ENCODE data around the gene DISP1.

DNA sequence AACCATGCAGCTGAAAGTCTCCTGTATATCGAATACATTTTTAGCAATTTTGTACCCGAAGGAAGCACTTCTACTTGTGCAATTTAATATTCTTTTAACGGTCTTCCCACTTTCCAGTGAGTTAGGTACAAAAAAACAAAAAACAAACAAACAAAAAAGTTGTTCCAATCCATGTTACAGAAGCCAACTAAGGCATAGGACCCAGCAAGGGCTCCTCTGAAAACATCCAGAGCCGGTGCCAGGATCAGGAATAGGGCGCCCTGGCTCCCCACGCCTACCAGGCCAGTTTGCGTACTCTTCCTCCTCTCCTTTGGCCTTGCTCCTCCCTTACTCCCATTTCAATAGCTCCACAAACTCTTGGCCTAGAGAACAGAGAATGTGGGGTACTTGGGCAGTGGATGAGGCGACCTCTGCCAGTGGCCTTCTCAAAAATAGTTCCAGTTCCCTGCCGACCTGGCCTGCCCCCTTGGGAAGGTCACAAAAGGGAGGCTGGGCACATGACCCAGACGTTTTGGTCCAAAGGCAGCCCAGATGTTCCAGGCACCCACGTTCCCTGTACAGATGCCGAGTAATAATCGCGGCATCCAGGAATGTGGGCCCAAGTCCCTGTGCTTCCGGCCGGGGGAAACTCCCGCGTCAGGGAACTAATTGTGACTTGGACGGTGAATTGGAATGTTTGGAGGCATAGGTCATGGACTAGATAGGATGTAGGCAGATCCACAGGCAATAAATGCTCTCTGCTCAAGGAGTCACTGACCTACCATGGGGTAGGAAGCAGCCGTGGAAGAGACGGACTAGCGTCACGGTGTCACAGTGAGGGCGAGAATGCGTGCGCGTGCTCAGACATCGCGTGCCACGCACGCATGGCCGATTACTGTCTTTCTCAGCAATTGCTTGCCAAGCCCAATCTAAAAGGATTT lies 178.6 kb downstream of the DUSP10 start:
- PRO-cap: no peak

DNA sequence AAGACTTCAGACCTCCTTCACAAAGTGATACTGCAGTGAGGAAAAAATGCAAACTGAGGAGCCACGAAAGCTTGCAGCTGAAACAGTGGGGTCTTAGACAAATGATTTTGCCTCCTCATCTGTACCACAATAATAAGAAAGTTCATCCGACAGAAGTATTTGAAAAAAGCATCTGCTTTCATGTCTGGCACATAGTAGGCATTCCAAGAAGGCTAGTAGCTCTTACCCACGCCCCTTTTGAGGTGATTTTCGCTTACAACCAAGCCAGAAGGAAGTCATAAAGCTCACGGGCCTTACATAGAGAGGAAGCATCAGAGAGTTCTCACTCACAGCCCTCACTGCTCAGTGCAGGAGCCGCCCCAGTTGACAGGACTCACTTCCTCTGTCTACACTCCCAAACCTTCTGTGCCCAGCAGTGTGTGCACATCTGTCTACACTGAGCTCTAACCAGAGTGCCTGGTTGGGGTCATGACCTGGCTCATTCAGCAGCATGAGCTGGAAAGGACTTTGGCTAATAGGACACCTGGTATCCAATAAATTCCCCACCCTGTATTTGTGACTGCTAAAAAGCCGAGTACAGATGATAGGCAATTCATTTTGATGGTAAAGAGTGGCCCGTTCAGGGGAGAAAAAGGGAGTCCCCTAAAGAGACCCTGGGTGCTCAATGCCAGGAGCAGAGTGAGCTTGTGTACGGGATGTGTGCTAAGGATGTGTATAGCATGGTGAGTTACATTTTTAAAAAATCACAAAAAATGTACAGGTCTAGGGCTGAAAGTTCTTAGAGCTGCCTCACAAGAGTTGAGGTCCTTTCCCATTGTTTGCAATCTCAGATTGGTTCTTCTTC lies 36.8 kb upstream of the DUSP10 start:
- PRO-cap: no peak

DNA sequence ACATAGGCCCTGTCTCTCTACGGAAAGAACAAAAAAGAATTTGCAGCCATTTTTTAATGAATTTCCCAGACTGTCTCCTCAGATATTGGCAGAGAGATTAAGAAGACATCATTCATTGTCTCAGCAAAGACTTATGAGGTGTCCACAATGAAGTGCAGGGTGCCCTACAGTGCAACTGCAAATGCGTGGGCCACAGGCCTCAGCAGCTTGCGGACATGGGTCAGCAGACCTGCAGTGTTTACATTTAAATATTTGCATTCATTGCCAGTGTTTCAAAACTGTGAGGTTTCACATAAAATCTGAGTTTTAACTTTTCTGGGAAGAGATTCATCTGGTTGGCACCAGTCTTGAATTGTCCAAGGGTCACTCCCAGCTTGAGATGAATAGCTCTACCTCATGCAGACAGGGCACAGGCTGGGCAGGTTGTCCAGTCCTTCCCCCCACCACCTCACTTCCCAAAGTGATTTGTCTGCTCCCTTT lies 286.8 kb upstream of the DUSP10 start:
- PRO-cap: no peak

DNA sequence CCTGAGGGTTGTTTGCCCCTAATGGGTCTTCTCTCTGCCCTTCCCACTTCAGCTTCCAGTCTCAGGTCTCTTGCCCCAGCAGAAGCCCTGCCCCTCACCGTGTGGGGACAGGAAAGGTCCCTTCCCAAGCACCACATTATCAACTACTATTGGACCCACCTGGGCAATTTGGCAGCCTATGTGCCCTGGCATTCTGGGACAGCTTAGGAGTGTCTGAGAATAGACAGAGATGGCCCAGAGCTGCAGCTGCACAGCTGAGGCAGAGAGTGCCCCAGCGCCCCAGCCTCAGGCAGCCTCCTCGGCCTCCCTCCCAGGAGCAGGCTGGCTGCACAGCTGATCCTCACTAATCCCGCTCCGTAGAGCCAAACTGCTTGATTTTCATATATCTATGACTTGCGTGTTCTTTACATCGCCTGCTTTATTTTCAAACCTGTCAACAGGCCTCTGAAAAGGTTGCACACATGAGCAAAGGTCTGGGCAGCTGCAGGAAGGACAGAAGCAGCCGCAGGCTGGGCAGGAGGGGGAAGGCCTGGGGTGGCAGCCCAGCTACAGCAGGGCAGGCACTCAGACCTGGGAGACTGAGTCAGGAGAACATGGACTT lies 301.5 kb upstream of the DUSP10 start:
- PRO-cap: no peak

GRCh38 chr1:222044124-222044543 lies 302.2 kb upstream of the DUSP10 start:
- PRO-cap: no peak

DNA sequence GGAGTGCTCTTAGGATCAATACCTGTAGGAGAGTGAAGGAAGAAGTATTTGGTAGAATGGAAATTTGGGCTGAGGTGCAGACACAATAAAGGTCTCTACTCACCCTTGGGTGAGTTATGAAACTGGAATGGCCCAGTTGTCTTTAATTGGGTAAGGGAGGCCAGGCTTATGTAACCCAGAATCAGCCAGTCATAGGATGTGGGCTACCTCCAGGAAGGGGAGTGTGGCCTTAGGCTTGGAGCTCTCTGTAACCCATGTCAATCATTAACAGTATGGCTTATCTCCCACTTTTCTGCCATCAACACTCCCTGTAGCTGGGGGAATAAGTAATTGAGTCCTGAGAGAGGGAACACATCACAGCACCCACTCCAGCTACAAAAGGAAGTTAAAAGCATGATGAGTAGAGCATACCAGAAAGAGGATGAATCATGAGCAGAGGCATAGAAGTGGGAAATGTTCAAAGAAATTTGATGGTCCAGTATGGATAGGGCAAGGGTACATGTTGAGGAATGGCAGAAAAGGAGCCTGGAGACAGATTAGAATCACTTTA lies 327.0 kb upstream of the DUSP10 start:
- PRO-cap: no peak

GRCh38 chr1:222266223-222266783 lies 281.6 kb downstream of the HHIPL2 start:
- PRO-cap: no peak

- PRO-cap: no peak
These were observed 4.8 kb downstream of the MIA3 start for GRCh38 chr1:222622753-222623000.

GRCh38 chr1:222627925-222628774 lies 10.3 kb downstream of the MIA3 start:
- PRO-cap: no peak

DNA sequence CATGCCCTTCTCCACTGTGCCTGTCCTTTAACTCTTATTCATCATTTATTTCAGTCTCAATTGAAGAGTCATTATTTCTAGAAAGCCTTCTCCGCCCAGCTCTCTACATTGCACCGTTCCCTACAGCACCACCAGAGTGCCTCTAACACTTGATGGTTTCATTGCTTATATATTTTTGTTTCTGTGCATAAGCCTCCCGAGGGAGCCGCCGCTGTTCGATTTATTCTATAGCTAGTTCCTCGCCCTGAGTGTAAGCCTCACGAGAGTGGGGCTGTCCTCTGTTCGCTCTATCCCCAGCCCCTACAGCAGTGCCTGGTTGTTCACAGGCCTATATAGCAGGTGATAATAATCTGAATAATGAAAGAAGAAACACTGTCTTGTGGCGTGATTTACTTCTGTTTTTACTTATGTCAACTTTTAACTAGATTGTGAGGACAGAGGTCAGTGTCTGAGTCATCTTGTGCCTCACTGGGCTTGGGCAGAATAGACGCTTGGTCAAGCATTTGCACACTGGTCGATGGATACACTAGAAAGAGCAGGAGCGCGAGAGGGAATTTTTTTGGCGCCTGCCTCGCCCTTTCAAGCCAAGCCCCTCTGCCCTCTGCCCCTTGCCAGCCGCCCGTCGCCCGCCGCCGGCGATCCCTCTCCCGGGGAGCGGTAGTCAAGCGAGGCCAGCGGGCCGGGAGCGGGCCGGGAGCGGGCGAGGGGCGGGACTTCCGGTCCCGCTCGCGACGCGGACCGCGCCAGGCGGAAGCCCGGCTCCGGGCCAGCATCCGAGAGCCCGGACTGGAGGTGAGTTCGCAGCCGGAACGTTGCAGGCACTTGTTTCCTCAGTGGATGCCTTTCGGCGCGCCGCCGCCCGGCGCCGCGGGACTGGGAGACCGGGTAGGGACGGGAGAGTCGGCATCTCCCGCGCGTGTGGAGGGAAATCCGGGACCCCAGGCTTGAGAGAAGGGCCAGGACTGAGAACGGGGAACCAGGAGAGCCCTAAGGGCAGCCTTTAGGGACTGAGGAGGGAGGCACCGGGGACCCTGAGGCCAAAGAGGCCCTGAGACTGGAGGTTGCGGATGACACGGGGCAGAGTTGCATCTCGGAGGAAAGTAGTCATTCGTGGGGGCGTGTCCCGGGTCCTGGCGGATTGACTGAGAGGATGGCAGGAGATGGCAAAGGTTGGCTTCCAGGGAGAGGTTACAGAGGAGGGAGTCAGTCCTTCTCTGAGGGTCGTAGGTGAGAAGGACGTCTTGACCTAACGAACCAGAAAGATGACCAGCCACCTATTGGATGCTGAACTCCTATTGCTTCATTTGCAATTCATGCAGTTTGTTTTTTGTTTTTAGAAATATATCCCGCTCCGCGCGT lies at the start of gene DISP1:
DISP1 (plus strand) TSS at position 753 of the 1,359 bp plus-strand sequence.
- PRO-cap: bidirectional peak, plus-strand start at position 468 of the sequence, minus-strand start at position 302 of the sequence; bidirectional peak, plus-strand start at position 795 of the sequence, minus-strand start at position 634 of the sequence

- PRO-cap: no peak
These were observed 2.8 kb downstream of the DISP1 start for GRCh38 chr1:222817542-222818210.

- PRO-cap: no peak
These were observed 53.1 kb downstream of the TLR5 start for GRCh38 chr1:223089968-223090347.

DNA sequence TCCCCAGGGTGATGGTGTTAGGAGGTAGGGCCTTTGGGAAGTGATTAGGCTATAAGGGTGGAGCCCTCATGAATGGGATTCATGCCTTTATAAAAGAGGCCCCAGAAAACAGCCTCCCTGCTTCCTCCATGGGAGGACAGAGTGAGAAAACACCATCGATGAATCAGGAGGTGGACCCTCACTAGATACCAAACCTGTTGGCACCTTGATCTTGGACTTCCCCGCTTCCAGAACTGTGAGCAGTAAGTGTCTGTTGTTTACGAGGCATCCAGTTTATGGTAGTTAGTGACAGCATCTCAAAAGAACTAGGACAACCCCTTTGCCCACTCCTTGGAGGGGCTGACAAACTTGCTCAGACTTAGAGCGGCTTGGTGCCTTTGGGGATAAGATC lies 33.7 kb upstream of the TLR5 start:
- PRO-cap: no peak

DNA sequence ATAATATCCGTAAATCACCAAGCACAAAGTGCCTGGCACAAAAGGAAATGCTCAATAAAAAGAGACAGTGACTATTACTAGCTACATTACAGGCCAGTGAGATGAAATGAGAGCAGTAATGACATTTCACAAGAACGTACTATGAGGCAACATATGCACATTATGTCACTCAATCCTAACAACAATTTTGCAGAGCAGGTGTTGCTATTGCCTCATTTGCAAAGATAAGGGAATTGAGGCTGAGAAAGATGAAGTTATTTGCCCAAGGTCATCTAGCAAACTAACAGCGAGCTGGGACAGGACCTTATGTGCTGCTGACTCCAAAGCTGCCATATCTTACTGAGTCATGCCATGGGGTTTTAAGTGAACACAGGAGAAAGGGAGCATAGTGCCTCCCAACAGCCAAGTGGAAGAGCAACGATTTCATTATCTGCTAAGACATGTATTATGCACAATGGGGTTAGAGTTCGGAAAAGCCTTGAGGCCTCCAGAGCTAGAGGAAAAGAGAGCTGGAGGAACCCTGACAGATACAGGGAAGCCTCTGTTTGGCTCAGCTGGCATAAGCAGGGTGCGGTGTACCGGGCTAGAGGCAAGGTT lies 107.3 kb upstream of the TLR5 start:
- PRO-cap: no peak

GRCh38 chr1:223718732-223719279 lies 6.5 kb downstream of the CAPN2 start:
- PRO-cap: no peak

DNA sequence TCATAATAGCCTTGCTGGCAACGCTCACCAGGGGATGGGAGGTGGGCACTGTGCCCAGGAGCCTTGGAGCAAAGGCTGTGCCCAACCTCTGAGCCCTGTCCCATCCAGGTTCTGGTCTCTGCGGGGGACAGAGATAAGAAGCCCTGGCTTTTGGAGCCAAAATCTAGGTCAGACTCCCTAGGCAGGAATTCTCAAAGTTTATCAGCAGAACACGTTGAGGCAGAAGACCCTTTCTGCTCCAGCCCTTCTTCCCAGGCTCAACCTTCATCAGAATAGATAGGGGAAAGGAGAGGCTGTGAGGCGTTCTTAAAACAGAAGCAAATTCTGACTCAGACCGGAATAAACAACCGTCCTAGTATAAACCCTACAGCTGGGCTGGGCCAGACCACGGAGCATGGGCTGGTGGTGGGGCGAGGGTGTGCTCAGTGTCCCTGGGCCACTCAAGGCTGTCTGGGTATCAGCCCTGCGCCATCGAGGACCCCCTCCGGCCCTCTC lies 35.9 kb downstream of the CAPN2 start:
- PRO-cap: no peak

DNA sequence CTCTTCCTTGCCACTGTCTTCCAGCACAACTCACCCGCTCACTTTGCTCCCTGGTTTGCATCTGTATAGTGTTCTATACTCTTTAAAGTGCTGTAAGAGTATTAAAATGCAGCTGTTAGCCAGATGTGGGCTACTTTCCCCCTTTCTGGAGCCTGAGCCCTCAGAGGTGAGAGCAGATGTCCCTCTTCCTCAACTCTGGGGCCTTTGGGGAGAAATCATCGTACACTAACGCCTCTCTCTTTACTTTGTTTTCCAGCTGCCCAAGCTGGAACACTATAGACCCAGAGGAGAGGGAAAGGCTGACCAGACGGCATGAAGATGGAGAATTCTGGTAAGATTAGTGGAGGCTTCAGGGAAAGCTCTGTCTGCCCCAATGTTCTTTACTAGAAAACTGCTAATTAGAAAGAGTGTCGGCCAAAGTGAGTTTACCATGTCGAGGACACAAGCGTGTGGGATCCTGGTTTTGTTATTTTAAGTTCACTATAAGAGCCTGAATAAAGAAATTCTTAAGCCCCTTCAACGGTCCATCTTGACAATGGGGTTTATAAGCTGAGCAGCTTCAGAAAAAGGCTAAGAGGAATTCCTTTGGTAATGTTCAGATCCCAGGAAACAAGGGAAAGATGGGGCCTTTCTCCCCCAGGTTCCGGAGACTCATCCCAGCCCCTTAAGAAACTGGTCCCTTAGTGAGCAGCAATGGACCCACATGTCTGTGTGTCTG lies 39.6 kb downstream of the CAPN2 start:
- PRO-cap: no peak

DNA sequence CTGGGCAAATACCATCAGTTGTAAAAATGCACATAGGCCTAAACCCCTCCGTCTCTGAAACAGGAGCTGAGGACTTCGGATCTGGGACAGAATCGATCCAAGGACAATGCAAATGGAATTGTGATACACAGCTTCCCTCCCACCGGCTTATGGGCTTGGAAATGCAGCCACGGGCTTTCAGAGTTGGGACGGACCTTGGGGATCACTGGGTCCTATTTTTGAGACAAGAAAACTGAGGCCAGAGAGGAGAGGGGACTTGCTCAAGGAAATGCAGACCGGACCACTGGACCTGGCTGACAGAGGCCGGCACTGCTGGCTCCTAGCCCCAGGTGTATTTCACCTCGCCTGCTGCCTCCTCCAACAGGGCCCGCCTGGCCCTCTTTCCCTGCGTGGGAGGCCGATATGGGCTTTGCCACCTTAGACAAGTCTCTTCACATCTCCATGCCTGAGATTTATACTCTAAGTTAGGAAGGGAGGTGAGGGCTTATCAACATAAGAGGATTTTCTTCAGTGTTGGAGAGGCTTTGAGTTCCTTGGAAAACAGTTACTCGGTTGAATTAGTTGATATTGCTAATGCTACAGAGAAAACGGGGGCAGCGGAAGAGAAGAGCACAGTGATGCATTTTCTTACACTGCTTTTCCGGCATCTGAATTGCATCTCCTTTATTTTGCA lies 44.5 kb downstream of the CAPN2 start:
- PRO-cap: unidirectional peak, plus-strand start at position 584 of the sequence

GRCh38 chr1:223915449-223915946 lies 69.8 kb upstream of the TP53BP2 start:
- PRO-cap: no peak

- PRO-cap: no peak
These were observed 30.3 kb downstream of the DEGS1 start for GRCh38 chr1:224213203-224213959.